ENCODE data around the genes SASS6, COL11A1 and AMY1B.

DNA sequence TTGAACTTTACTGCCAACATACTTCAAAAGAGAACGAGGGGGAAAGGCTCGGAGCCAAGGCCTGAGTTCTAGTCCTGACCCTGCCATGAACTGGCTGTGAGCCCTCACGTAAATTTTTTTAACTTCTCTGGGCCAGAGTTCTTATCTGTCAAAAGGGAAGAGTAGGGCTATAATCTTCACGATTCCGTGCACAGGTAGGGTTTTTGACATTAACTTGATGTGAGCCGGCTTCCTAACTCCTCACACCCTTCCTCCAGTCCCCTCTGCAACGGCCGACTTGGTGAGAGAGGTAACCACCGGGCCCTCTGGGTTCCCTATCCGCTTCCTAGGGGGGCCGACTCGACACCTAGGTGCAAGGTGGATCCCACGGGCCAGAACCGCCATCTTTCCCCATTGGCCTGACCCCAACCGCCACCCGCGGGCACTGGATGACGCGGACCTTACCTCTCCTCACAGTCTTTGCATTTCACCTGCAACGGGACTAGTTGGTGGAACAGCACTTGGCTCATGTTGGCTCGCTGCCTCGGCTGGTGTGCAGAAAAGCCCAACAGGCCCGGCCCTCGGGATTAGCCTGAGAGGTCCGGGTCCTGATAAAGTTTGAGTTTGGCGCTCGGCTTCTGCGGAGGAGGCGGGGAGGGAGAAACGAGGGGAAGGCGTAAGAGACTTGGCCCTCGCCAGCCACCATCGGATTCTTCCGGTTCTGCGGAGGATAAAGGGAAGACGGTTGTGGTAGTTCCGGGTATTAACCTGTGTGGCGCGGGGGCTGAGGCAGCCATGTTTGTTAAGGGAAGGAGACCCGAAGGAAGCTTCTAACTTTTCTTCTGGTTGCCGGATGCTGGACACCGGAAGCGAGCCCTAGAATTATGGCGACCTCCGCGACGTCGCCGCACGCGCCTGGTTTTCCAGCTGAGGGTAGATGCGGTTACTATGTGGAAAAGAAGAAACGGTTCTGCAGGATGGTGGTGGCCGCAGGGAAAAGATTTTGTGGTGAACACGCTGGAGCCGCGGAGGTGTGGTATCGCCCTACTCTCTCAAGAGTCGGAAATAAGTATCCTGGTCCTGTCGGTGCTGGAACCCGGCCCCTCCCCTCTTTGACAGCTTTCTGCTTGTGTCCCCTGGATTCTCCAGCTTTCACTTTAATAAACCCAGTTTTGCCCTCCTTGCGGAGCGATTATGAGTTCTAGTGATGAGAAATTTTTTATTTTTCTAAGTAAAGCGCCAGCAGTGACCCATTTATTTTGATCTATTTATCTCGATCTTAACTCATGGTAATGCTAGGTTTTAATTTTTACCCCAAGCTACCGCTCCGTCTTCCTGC, at the start of gene SASS6:
Gene SASS6 (minus strand): TSS at position 625 of the 1,318 bp plus-strand sequence.
- PRO-cap = bidirectional peak, plus-strand start at position 864 of the sequence, minus-strand start at position 657 of the sequence
- RAMPAGE, long total RNA, 4 experiments = start-site peak on the plus strand in 3 of 4 experiments, centred at positions 851 to 878 of the sequence, 137 to 300 reads per replicate; start-site peak on the minus strand in 3 of 4 experiments, centred at positions 595 to 622 of the sequence, 17 to 55 reads per replicate

GRCh38 chr1:100218460-100218778, 31.2 kb downstream of the DBT start:
- PRO-cap = no peak
- RAMPAGE, long total RNA, 4 experiments = no peak in any of the 4 experiments

DNA sequence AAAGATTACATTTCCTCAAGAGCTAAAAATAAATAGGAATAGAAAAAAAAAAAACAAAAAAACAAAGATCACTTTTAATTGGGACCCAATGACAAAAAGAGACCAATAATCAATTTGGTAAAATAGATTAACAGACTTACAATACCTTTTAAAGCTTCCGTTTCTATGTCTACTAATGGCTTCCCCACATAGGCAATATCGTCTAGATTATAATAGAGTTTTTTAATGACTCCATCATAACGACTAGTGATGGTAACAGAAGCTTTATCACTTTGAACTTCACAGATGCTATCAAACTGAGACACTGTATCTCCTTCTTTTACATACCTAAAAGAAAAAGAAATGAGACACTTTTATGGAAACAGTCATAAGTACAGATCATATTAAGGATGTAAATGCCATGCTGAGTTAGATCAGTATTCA, 19.0 kb downstream of the DBT start:
- PRO-cap = no peak
- RAMPAGE, long total RNA, 4 experiments = no peak in any of the 4 experiments

DNA sequence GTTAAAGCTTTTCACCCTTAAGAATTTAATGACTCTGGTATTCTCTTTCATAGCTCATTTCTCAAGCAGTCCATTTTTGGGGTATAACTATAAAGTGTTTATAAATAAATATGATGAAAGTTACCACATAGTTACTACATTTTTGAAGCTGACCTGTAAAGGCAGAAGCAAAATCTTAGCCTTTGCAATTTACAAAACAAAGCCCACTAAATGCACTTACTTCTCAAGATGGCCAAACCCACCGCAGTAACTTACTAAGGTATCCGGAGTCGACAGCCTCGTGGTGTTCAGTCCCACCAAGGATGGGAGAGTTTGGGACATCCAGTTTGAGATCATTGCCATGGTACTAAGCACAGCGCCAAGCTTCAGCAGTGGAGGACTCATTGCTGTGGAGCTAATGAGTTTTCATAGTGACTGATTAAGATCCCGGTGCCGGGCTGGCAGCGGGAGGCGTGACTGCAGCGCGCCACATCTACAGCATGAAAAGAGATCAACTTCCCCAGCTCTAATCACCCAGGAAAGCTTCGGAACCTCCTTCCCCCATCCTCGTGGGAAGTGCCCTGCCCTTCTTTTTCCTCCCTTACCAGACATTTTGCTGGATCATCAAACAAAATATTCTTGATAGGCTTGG, 150.0 kb downstream of the OLFM3 start:
- PRO-cap = no peak
- RAMPAGE, long total RNA, 4 experiments = no peak in any of the 4 experiments

DNA sequence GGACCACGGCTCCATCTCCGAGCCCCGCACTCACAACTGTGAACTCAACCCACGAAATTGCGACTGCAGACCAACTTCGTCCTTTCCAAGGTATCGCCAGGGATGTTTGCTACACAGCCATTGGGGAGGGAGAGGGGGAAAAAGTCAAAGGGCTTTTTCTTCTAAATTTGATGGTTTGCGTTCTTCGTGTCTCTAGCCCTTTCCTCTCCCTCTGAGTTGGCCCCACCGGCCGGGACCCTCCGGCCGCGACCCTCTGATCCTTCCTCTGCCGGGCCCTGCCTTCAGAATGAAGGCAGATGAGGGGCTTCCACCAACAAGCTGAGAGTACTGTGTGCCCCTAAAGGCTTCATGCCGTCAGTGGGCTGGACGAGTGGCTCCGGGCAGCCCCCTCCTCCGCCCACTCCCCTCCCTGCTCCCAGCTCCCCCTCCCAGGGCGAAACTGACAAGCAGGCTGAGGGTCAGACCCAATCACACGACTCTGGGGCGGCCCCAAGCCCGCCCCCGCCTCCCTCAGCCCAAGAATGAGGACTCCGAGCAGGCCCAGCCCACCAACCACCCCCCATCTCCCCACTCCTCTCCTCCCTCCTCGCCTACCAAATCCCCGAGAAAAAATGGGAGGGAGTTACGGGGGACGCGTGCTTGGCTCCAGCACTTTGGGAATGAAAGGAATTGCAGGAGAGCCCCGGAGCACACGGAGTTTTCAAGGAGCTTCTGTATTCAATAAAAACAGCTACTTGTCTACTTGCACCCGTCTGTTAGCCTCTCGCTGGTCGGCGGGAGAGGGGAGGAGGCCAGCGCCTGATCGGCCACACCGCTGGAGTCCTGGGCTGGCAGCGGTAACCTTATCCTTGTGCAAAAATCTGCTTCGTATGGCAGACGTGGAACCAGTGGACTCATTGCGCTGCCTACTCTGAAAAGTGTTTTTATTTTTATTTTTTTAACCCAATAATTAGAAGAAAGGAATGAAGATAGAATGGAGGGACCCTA, at the start of gene COL11A1:
Gene COL11A1 (minus strand): TSS at position 359 of the 987 bp plus-strand sequence.
- PRO-cap = no peak
- RAMPAGE, long total RNA, 4 experiments = no peak in any of the 4 experiments

GRCh38 chr1:103695934-103696654, at the start of gene AMY1B:
TSS of gene AMY1B (minus strand) at chr1:103696210.
- PRO-cap = no peak
- RAMPAGE, long total RNA, 4 experiments = no peak in any of the 4 experiments

GRCh38 chr1:104407731-104408053, 658.0 kb downstream of the AMY1C start:
- PRO-cap = no peak
- RAMPAGE, long total RNA, 4 experiments = no peak in any of the 4 experiments

GRCh38 chr1:104664199-104664761, 914.6 kb downstream of the AMY1C start:
- PRO-cap = no peak
- RAMPAGE, long total RNA, 4 experiments = no peak in any of the 4 experiments

- PRO-cap = no peak
- RAMPAGE, long total RNA, 4 experiments = no peak in any of the 4 experiments
Observed at GRCh38 chr1:105631904-105632651, 1424.4 kb upstream of the PRMT6 start.

- PRO-cap = no peak
- RAMPAGE, long total RNA, 4 experiments = start-site peak on the plus strand in 1 of 4 experiments, at chr1:107140088-107140144 at its widest, 7 reads per replicate
Observed at GRCh38 chr1:107139556-107140719, 901 bp upstream of the NTNG1 start.

DNA sequence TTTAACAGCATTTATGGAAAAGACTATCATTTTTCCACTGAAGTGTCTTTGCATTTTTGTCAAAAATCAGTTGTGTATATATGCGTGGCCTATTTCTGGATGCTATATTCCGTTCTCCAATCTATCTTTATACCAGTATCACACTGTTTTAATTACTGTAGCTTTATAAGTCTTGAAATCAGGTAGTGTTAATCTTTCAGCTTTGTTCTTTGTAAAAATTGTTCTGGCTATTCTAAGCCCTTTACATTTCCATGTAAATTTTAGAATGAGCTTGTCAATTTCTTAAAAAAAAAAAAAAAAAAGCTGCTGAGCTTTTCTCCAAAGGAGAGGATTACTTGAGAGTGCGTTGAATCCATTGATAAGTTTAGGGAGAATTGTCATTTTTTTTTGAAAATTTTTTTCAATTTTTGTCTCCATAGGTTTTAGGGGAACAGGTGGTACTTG, 229.1 kb downstream of the NTNG1 start:
- PRO-cap = no peak
- RAMPAGE, long total RNA, 4 experiments = no peak in any of the 4 experiments

DNA sequence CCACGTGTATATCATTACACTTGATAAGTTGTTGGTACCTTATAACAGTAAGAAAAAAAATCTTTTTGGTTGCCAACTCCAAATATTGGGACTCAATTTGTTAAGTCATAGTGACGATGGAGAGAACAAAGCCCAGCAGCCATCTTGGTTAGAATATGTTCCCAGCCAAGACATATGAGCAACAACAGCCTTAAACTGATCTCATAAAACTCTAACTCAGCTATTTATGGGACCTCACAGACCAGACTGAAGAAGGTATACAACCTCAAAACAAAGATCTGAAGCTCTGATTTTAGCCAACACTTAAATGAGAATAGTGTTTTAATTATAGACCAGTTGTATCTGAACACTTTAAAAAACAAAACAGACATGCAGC, 281.3 kb downstream of the VAV3 start:
- PRO-cap = no peak
- RAMPAGE, long total RNA, 4 experiments = no peak in any of the 4 experiments

DNA sequence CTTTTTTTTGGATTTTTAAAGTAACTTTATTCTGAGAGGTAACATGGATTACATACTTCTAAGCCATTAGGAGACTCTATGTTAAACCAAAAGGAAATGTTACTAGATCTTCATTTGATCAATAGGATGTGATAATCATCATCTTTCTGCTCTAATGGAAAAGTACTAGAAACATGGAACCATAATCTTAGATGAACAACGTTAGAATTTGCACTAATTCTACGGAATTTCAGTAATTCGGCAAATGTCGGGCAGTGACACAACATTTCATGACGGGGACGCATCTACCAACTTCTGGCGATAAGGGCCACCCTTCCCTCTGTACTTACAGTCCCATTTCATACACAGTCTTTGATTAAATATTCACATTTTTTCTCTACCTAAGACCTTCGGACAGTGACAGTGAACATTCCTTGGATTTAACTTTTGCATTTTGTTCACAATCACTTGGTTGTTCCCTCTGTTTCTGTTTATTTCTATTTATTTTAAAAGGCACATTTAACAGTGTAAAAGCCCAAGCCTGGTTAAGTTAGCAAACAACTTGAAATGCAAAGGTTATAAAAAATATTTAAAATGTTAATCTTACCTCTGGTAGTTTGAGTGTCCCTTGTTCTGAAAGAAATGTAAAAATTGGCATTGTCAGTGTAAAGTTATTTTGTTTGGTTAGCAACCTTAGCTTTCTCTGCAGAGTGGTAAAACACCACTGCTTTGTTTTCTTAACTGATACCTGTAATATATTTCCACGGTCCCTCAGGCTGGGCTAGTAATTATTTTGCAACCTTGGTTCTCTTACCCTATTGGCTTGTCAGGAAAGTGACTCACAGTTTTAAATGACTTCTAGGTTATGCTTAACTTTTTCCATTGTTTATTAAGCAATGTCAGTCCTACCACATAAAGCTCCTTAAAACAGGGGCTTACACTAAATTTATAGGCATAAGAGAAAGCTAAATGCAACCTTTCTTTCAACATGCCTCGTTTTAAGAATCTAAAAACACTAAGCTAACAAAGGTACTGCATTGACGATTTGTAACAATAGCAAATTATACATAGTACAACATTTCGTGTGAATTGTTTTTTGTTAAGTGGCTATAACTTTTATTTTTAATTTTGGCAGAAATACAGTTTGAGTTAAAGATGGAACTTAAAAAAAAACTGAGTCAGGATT, 276.8 kb downstream of the VAV3 start:
- PRO-cap = bidirectional peak, plus-strand start at position 864 of the sequence, minus-strand start at position 705 of the sequence
- RAMPAGE, long total RNA, 4 experiments = start-site peak on the minus strand in 3 of 4 experiments, centred at positions 638 to 709 of the sequence, 29 to 339 reads per replicate

- PRO-cap = no peak
- RAMPAGE, long total RNA, 4 experiments = no peak in any of the 4 experiments
Observed at GRCh38 chr1:107689748-107690284, 275.2 kb downstream of the VAV3 start.

DNA sequence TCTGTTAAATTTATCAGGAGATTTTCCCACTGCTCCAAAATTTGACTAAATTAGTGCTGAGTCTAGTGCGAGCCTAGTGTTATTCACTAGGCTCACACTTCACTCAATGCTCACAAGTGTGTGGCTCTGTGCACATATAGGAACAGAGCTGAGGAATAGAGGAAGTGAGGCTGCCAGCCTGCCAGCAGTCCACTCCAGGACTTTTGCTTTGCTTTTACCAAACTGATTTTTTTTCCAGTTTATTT, 87.3 kb downstream of the VAV3 start:
- PRO-cap = no peak
- RAMPAGE, long total RNA, 4 experiments = no peak in any of the 4 experiments

DNA sequence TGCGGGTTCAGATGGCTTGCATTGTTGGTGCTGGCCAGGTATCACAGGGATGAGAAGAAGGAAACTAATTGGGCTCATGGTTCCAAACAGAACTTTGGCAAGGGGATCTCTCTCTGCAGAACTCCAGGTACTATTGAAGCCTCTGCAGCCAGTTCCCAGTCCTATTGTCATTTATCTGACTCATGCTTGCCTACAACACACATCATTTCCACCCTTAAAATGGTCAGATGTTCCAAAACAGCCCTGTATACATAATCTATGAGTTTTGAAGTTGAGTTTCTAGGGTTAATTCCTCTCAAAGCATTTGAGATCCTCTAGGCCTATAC, 88.6 kb upstream of the VAV3 start:
- PRO-cap = no peak
- RAMPAGE, long total RNA, 4 experiments = no peak in any of the 4 experiments

GRCh38 chr1:108190679-108191196, 9.4 kb downstream of the SLC25A24 start:
- PRO-cap = no peak
- RAMPAGE, long total RNA, 4 experiments = no peak in any of the 4 experiments

- PRO-cap = unidirectional peak, minus-strand start at chr1:108560764; unidirectional peak, minus-strand start at chr1:108561118
- RAMPAGE, long total RNA, 4 experiments = no peak in any of the 4 experiments
Observed at GRCh38 chr1:108560699-108561604, 1.1 kb downstream of the EEIG2 start.

DNA sequence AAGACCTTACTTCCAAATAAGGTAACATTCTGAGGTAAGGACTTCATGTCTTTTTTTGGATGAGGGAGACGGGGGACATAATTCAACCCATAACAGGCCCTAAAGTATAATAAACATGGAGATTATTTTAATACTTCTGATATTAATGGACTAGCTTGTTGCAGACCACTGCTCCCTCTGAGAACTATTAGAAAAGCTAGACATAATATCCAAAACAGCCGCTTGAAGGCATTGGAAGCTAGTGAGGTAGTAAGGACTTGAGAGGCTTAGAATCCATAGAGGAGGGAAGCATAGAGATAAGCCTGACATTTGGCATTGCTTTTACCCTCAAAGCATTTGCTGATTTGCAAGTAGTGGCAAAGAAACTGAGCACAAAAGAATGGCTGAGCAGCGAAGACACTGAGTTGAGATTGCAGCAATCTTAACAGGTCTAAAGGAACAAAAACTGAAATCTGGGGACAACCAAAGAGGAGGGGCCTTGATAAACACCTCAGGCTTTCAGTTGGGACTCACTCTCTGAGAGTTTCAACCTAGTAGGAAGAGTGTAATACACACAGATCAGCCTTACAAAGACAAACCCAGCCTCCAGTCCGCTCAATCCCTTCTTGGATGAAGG, 43.1 kb downstream of the EEIG2 start:
- PRO-cap = no peak
- RAMPAGE, long total RNA, 4 experiments = start-site peak on the plus strand in 1 of 4 experiments, centred at position 223 of the sequence, 11 reads per replicate

DNA sequence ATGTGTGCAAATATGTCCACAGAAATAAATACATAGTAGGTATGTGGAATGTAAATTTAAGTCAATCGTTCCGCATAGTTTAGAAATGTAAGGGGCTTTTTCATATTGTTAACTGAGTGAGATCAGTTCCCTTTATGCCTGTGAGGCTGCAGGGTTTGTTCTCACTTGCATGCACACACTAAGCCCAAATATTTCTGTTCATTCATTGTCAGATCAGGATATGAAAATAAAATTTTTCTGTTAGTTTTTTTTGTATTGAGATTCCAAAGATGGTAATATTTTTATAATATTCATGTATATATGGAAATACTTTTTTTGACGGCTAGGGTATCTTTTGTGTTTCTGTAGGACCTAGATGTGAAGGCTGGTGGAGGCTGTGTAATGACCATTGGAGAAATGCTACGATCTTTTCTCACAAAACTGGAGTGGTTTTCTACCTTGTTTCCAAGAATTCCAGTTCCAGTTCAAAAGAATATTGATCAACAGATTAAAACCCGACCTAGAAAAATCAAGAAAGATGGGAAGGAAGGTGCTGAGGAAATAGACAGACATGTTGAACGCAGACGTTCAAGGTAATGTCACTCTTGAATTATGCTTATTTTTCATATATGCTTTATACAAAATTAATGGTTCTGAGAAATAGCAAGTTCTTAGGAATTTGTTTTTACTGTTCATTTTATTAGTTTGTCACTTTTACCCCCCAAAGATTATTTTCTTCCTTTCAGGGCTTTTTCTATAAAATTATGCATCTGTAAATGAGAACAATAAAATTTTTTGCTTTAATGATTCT, 6.3 kb downstream of the PRPF38B start:
- PRO-cap = no peak
- RAMPAGE, long total RNA, 4 experiments = start-site peak on the plus strand in 2 of 4 experiments, centred at positions 466 to 557 of the sequence, 16 to 65 reads per replicate